HCT116 (cell line): ENCODE results near the gene NUP210.

- RRBS, result no CpG with 5 or more reads among the region's 8 CpGs
Measured at GRCh38 chr3:12462296-12462957, 21.9 kb upstream of the TSEN2 start.

DNA sequence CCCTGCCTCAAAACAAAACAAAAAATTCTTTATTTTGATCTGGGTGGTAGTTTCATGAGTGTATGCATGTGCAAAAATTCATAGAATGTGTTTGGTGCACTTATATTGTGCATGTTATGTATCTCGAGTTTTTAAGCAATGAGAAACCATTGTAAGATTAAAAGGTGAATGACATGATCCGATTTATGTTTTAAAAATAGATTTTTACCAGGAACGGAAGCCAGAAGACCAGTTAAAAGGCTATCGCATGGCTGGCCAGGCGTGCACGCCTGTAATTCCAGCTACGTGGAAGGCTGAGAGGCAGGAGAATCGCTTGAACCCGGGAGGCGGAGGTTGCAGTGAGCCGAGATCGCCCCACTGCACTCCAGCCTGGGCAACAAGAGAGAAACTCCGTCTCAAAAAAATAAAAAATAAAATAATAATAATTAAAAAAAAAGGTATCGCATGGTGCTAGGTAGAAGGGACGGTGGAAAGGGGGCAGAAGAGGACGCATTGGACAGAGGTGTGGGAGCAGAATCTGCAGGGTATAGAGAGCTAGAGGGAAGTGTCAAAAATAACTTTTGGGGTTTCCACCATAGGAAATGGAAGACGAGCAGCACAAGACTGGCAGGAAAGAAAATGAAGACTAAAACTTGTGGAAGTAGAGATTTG lies 807 bp upstream of the MKRN2 start:
- RRBS, result no CpG with 5 or more reads among the region's 17 CpGs

- RRBS, result no CpG with 5 or more reads among the region's 4 CpGs
Measured at GRCh38 chr3:12592070-12592737, 35.3 kb downstream of the MKRN2 start.

DNA sequence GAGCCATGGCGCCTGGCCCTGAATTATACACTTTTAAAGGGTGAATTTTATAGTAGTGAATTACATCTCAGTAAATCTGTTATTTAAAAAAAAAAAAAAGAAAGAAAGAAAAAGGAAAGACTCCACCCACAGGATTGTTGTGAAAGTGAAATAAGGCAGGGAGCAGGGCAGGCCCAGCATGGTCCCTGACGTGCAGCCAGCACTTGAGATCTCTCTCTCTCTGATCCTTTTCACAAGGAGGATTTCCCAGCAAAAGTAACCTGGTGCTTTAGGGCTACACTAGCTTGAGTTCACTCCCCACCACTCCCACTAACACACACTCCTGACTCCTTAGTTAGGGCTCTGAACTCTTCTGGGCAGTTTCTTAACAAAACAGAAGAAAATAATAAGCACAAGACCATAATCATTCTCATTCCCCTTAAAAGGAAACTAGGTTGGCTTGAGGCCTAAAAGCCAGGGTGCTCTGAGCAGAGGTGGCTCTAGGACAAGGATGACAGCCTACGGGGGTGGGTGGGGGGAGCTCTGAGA lies 1.0 kb downstream of the TMEM40 start:
- RRBS, result no CpG with 5 or more reads among the region's 3 CpGs

DNA sequence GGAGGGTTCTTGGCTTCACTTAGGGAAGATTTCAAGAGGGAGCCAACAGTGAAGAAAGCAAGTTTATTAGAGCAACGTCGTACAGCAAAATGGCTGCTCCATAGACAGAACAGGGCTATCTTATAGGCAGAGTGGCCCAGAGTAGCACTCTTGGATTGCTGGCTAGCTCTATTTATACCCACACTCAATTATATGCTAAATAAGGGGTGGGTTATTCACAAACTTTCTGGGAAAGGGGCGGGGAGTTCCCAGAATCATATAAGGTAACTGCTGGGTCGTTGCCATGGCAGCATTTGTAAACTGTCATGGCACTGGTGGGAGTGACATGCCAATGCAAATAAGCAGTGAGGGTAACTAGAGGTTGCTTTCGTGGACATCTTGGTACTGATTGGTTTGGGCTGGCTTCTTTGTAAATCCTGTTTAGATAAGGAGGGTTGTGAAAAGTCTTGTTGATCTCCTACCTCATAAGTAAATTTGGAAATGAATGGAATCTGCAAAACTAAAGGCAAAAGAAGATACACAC lies 14.0 kb upstream of the CAND2 start:
- RRBS, result no CpG with 5 or more reads among the region's 5 CpGs

DNA sequence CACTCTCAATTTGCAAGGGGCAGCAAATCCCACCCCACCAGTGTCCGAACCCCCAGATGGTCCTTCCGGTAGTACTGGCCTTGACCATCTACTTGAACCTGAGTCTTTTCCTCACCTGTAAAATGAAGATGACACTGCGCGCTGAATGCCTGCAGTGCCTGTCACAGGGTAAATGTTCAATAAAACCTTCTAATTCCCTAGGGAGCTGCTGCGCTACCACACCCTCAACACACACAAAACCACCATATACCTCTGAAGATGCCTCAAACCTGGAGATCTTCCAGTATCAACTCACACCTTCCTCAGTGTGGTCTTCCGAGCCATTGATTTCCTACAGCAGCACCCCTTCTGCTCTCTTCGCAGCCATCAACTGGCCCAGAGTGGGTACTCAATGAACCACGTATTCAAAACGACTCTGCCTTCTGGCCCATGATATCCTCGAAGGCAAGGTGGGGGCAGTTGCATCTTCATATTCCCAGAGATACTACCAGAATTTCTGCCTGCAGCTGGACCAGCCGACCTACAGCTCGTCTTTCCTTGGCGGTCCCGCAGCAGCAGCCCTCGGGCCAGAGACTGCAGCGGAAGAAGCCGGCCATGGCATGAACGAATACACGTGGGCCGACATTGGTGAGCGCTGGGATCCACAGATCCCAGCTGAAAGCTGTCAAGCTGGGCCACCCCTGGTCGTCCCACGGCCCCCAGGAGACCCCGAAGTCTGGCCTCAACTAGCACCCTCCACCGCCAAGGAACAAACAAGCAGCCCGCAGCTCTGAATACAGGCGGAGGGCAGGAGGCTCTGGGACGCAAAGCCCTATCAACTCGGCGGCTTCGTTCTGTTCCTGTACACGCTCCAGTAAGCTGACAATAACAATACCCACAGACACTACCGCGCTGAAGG lies 596 bp downstream of the RPL32 start:
- RRBS, result no CpG with 5 or more reads among the region's 34 CpGs

GRCh38 chr3:12841759-12842082 lies 356 bp upstream of the RPL32 start:
- RRBS, result no CpG with 5 or more reads among the region's 13 CpGs

- RRBS, result 83% methylated on average over 3 of the region's 54 CpGs
Measured at GRCh38 chr3:12875858-12876608, 34.7 kb upstream of the RPL32 start.

GRCh38 chr3:12895937-12896524 lies 54.7 kb upstream of the RPL32 start:
- RRBS, result no CpG with 5 or more reads among the region's 11 CpGs

GRCh38 chr3:12897885-12899048 lies 56.9 kb upstream of the RPL32 start:
- RRBS, result no CpG with 5 or more reads among the region's 30 CpGs

- RRBS, result no CpG with 5 or more reads among the region's 12 CpGs
Measured at GRCh38 chr3:12956035-12956669, 114.8 kb upstream of the RPL32 start.

DNA sequence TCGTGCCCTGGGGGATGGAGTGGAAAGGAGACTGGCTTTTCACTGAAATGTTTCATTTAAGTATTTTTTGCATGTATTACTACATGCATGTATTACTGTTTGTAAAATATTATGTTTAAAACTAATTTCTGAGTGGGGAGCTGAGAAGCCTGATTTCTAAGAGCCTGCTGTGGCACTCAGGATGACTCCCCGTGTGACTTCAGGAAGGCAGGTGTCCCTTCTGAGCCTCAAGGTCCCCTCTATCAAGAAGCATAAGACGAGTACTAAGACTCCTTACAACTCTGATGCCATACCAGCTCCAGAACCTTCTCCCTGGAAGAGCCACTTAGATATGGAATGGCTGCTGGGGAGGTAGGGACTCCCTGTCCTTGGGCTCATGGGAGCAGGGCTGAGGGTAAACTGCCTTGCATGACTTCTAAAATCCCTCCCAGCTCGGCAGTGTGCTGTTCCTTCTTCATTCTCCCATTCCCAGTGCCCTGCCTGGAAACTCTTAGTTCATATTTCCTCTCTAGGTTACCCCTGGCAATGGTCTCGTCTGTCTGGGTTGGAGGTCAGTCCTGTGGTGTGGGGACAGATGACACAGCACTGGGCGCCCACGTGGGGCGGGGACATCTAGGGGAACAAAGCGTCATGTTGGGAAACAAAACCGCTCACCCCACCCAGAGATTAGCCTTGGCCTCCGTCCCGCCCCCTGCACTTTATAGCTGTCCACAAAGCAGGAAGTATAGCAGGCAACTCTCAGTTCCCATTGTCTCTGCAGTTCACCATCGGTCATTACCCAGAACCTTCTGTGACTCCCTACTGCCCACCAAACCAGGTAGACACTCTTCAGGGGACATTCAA lies 74.1 kb downstream of the IQSEC1 start:
- RRBS, result no CpG with 5 or more reads among the region's 13 CpGs

DNA sequence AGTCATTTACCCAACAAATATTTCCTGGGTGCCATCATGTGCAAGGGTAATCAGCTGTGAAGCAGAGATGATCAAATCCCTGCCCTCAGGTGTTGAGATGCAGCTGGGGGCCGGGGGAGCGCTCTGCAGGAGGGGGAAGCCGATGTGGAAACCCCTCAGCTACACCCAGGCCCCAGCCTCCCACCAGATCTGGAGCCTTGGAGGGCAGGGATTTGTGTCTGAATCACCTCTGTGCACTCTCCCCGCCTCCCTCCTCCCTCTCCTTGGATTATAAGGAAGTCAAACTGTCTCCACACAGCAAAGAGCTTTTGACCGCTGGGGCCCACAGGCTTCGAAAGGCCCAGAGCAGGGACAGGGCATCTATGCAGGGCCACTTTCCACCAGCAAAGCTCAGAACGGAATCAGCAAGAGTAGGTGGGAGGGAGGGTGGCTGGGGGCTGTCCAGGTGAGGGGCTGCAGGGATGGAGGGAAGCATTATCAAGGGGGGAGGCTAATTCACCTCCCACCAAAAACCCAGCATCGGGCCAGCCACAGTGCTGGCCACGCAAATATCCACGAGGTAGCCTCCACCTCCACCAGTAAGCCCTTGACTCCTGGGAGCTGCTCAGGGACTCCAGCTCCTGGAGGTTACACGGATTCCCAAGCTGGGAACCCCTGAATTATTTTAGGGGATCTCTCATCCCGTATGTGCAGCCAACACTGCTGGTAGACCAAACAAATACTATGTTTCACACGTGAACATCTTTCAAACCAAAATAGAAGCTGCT lies 68.8 kb downstream of the IQSEC1 start:
- RRBS, result no CpG with 5 or more reads among the region's 13 CpGs

- RRBS, result no CpG with 5 or more reads among the region's 2 CpGs
Measured at GRCh38 chr3:13010766-13011210, 62.4 kb downstream of the IQSEC1 start.

DNA sequence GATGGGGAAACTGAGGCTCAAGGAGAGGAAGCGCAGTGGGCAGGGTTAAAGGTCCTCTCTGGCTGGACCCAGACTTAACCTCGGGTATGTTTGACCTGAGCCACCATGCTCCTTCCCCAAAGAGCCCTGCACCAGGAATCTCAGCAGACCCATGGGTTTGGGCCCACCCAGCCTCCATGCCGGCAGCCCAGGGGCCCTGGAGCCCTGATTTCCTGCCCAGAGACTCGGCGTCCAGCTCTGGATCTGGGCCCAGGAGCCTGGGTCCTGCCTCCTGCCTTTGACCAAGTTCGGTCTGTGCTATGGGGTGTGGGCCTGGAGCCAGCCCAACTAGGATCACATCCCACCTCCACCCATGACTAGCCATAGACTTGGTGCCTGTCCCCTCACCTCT lies 25.5 kb downstream of the IQSEC1 start:
- RRBS, result no CpG with 5 or more reads among the region's 6 CpGs

- RRBS, result no CpG with 5 or more reads among the region's 14 CpGs
Measured at GRCh38 chr3:13348982-13349759, 71.0 kb downstream of the NUP210 start.

DNA sequence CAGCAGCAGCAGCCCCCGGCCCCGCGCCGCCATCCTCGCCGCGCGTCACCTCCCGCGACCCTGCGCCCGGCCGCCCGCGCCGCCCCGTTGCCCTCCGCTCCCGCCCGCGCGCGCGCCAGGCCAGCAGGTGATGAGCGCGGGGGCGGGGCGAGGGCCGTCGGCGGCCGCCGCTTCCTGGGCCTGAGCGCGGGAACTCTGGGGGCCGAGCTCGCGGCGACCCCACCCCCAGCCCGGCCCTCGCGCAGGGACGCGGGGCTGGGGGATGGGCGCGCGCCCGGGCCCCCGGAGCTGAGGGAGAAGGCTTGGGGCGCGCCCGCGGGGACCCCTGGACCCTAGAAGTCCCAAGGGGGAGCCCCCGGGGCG lies at the start of gene NUP210:
TSS of gene NUP210 (minus strand) at position 129 of the 363 bp plus-strand sequence.
- RRBS, result 2% methylated on average over 27 of the region's 55 CpGs

DNA sequence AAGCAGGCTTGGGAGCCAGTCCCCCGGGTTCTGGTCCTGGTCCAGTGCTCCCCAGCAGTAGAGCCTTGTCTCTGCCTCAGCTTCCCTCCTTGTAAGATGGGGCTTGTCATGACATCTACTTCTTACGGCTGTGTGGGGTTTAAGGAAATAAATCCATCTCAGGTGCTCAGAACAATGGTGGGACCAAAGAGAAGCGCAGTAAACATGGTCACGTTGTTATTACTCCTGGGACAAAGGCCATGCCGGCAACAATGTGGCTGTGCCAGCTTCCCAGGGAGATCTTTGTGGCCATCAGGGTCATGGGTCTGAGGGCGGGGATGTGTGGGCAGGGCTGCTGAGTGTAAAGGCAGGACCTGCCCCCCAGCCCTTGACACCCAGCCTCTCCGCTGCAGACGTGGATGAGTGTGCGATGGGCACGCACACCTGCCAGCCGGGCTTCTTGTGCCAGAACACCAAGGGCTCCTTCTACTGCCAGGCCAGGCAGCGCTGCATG lies 78.6 kb downstream of the FBLN2 start:
- RRBS, result no CpG with 5 or more reads among the region's 12 CpGs